ENCODE measurements around the gene ATF2.

DNA sequence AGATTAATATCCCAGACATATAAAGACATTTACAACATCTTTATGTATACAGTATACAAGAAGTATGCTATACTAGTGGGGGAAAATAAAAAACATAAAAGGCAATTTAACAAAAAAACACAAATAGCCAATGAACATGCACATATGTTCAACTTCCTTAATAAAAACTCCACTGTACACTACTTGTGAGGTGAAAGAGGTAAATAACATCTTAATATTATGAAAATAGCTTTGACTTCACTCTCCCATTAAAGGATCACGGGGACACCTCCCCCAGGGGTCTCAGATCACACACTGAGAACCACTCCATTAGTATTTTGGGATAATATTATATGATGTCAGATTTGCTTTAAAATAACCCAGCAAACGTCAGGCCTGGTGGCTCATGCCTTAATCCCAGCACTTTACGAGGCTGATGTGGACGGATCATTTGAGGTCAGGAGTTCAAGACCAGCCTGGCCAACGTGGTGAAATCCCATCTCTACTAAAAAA lies 19.6 kb downstream of the SP3 start:
- PRO-cap, result no peak

GRCh38 chr2:173961973-173962493 lies 3.1 kb downstream of the SP3 start:
- PRO-cap, result no peak

DNA sequence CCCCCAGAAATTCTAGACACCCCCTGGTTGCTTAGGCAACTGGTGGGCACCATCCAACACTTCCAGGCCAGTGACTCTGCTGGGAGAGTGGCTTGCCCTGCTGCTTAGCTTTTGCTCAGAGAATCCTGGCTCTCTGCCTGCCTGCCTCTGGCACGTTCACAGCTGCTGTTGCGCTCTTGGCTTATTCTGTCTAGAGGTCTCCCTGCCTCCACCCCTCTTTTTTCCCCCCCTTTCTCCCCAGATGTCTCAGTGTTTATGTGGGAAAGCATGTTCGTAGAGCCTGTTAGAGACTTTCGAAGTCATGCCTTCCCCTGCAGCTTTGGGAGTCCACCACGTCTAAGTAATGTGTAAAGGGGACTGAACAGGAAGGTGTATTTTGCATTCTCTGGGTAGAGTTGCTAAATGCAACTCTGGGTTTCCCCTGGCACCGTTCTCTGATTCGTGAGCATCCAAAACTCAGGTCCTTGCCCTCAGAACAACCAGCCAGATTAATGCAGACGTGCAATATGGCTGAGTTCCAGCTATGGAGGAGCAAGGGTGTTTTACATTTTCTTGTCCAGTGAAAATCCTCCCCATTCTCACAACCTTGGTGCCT lies 26.2 kb upstream of the SP3 start:
- PRO-cap, result no peak

DNA sequence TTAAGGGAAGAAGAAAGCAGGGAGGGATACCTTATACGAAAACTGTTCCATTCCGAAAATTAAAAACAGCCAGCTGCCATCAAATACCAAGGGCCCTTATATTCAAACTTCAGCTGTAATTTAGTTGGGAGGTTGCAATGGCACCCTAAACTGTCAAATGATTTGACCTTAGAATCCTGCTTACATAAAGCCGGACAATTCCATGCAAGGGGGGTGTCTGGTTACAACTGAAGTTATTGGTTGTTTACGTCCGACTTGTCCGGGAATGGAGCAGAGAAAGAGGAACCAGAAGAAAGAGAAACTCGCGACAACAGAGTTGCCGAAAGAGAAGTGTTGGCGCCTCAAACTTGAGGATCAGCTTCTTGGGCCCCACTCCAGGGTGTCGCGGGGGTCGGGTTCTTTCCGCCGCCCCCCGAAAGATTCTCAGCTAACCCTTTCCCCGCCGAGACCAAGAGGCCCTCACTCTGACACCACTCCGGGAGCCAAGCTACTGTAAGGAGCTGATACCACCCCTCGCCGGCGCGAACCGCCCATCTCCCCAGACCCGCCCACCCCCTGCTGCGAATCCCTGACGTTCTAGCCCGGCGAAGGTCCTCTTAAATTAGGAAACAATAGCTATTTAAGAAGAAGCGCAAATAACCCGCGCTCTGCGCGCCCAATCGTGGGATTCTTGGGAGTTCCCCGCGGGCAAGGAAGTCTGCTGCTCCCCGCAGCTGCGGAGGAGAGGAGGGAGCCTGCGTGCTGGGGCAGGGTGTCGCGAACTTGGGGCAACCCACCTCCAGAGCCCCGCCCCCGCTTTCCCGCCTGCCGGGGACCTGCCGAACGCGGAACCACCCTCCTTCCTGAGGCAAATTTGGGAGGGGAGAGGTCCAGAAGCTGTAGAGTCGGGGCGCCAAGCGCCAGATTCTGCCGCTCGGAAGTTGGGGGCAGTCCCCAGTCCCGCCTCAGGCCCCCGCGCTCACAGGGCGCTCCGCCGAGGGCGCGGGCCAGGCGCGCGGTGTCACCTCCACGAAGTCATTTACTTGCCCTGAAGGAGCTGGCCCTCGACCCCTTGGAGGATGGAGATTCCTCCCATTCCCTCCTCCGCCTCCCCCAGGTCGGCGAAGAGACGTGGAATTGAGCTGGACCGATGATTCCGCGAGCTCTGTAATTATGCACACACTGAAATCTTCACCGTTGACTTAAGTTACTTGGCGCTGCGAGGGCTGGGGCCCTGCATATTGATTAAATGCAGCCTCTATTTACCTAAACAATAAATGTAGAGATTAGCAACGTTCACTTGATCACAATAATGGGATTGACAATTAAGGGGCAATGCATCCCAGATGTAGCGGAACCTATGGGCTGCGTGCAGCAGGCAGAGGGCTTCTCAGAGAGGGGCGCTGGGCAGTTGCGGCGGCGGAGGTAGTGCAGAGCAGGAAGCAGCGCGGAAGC lies 8.5 kb upstream of the SP9 start:
- PRO-cap, result no peak

DNA sequence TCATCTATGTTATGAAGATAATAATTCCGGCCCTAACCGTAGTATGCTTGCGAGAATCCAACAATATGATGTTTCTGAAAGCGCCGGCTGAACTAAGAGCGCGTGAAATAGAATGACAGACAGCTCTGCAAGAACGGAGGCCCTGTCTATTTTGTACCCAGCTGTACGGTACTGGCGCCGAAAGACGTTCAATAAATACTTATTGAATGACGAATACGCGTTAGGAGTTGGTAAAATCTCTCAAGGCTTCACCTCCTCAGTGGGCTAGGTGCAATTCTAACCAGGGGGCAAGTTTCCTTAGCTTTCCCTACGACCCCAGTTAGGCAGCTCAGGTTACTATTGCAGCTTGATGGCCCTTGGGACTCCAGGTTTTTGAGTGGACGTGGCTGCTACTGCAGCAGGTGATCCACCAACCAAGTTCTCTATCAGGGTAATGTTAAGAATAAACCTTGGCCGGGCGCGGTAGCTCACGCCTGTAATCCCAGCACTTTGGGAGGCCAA lies 584 bp downstream of the SCRN3 start:
- PRO-cap, result no peak

- PRO-cap, result no peak
Observed at GRCh38 chr2:174560935-174562062, 36.3 kb downstream of the WIPF1 start.

DNA sequence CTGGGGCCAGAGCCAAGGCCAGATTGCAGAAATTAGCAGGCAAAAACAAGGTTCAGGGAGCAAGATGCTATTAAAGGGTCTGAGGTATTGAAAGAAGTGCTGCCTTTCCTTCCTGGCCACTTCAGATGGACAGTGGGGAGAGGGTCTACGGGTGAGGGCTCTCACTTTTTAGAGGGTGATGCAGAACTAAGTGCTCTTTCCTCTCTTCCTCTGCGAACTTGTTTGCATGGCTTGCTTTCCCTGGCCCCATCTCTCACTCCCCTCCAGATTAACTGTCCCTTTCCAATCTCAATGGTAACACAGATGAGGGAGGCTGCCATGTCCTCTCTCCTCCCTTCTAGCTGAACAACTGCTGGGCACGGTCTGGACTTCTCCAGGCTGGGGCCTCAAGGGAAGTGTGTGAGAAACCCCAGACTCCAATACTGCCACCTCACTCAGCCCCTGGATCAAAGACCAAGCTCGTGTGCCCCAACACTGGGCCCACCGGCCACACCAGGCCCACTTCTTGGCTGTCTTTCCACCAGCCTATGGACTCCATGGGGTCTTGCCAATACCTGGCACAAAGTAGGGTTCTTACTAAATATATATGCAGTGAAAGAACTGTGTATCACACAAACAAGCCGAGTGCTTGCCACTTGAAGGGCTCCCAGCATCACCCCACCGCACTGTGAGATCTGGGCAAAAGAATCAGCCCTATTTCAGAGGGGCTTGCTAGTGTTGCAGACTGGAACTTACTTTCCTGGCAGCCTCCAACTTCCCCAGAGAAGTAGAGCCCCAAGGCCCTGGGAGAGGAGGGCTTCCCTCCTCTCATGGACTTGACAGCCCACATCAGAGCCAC lies 8.7 kb downstream of the WIPF1 start:
- PRO-cap, result no peak

DNA sequence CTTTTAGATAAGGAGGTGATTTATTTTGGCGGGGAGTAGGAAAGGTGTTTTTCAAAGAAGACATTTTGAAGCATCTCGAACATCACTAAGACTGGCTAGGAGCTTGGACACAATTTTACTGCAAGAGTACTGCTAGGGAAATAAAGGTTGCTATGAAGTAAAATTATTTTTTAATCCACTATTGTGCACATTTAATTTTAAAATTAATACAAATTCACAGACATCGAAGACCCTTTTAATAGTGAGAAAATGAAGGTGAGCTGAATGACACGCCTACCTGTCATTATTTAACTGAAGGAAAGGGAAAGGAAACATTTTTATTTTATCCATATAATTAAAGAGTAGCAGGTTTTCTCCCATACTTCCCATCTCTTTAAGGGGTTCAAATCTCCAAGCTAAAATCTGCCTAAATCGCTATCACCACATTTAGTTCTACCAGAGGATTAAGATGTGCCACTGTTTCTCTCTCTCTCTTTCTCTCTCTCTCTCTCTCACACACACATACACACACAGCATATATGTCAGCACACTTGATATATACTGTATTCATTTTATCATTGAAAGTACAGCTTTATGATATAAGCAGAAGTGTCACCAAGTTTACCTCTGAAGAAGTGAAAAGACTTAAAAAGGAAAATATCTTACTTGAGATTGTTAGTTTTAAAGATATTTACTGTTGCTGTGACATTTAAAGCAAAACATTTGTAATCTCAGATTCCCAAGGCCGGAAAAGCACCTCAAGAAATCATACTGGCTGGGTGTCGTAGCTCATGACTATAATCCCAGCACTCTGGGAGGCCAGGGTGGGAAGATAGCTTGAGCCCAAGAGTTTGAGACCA lies 3.2 kb downstream of the WIPF1 start:
- PRO-cap, result no peak

GRCh38 chr2:174617143-174617475 lies 19.5 kb upstream of the WIPF1 start:
- PRO-cap, result no peak

GRCh38 chr2:174627353-174628180 lies 30.0 kb upstream of the WIPF1 start:
- PRO-cap, result no peak

GRCh38 chr2:174778160-174779332 lies 14.3 kb upstream of the CHRNA1 start:
- PRO-cap, result bidirectional peak, plus-strand start at chr2:174778980, minus-strand start at chr2:174778957

DNA sequence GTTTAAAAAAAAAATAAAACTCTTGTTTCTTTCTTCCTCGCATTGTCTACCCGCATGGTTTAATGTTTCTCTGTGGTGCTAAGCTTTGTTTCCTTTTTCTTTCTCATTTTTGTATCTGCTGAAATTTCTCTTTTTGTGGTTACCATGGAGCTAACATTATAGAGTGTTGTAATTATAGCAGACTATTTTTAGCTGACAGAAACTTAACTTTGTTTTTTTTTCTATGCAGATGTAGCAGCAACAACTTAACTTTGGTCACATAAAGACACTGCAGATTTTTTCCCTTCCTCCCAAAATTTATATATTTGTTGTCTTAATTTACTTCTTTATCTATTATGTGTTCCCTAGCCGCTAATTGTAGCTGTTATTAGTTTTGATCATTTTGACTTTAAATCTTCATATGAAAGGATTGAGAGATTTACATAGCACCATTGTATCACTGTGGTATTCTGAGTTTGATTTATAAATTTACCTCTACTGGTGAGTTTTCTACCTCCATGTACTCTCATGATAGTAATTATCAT lies 43.2 kb upstream of the CHN1 start:
- PRO-cap, result no peak

DNA sequence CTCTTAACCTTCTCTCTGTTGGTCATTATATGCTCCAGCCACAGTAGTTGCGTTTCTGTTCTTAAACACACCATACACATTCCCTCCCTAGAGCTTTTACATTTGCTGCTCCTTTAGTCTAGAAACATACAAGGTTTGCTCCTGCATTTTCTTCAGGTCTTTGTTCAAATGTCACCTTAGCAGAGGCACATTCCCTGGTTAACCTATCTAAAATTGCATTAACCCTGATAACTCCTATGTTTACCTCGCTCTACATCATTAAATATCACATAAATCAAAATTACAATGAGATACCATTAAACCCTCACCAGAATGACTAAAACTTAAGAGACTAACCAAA lies 40.4 kb downstream of the ATF2 start:
- PRO-cap, result no peak

GRCh38 chr2:175168073-175168460 lies at the start of gene ATF2:
ATF2 (minus strand) TSS chr2:175168203.
- PRO-cap, result bidirectional peak, plus-strand start at chr2:175168570, minus-strand start at chr2:175168200

DNA sequence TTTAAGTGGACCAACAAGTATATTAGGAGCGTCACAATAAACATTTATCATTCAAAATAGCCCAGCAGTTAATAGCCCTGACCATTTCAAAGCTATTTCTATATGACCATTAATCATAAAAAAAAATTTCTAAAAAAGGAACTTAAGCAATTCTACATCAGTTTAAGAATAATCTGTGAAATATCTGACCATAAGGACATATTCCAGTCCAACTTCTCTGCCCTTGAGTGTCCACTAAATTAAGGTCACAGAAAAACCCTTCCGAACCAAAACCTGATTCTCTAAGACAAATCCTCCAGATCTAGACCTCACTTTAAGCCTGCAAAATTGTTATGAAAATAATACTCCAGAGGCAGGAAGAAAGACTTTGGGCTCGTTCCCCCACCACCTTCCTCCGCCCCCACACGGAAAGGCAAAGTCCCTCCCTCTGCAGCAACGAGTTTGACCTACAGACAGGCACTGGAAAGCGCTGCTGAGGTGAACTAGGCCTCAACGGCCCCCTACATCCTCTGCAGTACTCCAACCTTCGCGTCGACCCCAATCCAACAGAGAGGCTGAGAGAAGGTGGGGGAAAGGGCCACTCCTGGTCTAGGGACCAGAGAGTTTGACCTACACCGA lies 893 bp downstream of the ATP5MC3 start:
- PRO-cap, result unidirectional peak, plus-strand start at position 415 of the sequence; unidirectional peak, plus-strand start at position 451 of the sequence; bidirectional peak, plus-strand start outside the sequence, minus-strand start at position 553 of the sequence

DNA sequence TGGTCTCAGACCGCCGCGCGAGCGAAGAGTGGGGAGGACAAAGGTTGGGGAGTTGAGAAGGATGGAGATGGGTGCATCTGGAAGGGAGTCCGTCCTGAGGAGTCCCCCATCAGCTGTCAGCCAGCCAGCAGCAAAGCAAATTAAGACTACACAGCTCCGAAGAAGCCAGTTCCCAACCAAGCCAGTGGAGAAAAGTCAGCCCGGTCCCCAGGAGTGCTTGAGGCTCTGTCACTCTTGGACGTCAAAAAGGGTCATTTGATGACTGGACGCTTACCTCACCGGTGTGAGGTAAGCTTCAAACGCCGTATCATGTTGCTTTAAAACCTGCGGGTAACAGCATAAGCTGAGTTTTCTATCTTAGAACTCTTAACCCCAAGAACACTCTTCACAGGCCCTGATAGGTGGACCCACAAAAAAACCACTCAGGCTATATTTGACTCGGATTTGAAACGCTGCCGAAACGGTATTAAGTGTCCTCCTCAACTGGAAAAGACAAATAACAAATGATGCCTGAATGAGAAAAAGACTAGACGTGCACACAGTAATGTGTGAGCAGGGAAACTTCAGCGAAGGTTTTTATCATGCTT lies 617 bp upstream of the LNPK start:
- PRO-cap, result no peak

- PRO-cap, result no peak
Observed at GRCh38 chr2:176079467-176080570, 3.9 kb downstream of the EVX2 start.

DNA sequence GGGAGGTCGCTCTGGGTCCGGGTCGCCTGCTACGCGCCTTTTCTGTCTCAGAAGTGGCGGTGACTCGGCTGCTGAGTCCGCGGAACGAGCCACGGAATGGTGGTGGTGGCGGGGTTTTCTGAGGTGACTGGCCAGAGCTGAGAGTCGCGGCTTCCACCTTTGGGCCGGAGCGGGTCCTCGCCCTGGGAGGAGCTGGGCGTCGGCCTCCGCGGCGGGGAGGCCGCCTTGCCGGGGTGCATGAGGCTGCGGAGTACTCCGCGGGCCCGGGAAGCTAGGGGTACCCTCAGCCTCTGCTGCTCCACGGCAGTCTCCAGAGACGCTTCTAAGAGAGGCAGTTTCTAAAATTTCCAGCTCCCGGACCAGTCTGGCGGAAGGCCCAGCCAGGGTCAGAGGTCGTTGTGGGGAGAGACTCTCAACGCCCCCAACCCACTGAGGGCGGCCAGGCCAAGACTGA lies 2.9 kb downstream of the HOXD3 start:
- PRO-cap, result no peak

GRCh38 chr2:176171119-176172118 lies 14.3 kb downstream of the HOXD3 start:
- PRO-cap, result no peak

DNA sequence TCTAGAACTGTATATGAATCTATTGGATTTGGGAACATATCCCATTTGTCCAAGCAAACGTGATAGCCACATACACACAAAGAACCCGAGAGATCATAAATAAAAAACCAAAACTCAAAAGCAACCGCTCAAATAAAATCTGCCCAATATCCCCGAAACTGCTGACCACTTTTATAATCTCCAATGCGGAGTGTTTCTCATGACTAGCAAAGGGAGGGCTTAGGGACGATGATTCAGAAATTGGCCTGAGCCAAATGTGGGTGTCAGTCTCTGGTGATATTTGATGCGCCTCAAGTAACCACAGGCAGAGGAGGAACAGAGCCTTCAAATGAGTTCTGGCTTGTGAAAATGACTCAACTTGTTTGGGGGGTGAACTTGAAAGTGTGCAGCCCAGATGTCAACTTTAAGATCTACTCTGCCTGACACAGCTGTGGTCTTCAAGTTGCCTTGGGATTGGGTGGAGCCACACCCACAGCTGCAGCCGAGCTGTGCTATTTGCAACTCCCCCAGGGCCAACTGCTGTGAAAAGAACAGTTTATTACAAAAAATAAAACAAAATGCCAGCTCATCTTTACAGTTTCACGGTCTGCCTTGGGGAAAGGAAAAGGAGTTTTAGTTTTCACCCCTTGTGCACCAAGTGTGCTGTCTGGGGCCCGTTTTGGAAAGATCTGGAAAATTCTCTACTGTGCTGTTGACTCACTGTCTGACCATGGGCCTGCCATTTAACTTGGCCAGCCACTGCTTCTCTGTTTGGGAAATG lies 222.0 kb downstream of the MTX2 start:
- PRO-cap, result no peak